Sigmoid colon (tissue), 4 donors: ENCODE measurements around the gene OPCML.

- PRO-cap: no peak
- RAMPAGE, long total RNA, 4 experiments: no peak in any of the 4 experiments
These were observed 541.6 kb downstream of the NTM start for GRCh38 chr11:131911882-131912579.

DNA sequence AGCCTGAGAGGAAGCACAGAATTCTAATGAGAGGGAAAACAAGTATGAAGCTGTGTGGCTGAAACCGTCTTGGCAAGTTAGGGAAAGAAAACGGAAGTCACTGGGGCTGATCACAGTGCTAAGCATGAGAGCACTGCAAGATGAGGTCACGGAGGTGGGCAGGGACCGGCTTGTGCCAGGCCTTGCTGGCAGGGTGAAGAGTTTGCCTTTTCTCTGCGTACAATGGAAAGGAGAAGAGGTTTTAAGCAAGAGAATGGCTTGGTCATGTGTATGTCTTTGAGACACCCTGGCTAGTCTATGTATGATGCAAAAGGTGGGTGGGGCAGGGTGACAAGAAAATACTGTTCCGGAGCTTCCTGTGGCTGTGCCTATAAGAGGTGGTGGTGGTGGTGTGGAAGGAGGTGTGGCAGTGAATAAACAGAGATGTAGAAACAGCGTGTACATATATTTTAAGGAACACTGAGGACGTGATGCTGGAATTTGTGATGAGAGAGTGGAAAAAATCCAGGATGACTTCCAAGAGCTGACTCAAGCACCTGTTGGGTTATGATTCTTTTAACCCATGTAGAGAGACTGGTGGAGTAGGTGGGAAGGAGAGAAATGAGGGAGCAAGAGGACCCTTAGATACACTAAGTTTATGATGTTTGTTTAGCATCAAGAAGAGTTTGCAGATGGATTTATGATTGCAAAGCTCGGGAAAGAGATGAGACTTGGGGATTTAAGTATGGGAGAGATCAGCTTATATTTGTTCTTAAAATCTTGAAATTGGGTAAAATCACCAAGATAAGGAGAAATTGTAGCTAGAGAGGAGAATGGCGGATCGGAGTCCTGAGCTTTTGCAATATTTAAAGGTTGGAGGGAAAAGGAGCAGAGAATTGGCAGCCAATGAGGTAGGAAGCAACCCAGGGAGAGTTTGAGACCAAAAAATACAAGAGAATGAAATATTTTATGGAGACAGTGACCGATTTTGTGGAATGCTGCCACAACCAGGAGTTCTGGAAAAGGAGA lies 568.2 kb downstream of the NTM start:
- PRO-cap: no peak
- RAMPAGE, long total RNA, 4 experiments: no peak in any of the 4 experiments

GRCh38 chr11:133532061-133532830 lies at the start of gene OPCML:
Gene OPCML (minus strand): TSS chr11:133532501.
- PRO-cap: no peak
- RAMPAGE, long total RNA, 4 experiments: no peak in any of the 4 experiments

DNA sequence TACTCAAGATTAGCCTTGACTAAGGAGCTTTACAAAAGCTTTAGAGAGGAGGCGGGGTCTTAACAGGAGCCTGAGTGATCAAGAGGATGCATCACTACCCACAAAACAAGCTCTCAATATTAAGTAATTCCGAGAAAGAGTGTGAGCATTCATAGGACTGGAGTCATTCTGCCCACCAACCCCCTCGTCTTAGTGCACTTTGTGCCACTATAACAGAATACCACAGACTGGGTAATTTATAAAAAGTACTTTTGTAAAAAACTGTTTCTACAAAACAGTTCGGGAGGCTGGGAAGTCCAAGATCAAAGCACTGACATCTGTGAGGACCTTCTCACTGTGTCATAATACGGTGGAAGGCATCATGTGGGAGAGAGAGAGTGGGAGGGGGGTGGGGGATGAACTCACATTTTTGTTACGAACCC lies 102.8 kb downstream of the SPATA19 start:
- PRO-cap: no peak
- RAMPAGE, long total RNA, 4 experiments: no peak in any of the 4 experiments

DNA sequence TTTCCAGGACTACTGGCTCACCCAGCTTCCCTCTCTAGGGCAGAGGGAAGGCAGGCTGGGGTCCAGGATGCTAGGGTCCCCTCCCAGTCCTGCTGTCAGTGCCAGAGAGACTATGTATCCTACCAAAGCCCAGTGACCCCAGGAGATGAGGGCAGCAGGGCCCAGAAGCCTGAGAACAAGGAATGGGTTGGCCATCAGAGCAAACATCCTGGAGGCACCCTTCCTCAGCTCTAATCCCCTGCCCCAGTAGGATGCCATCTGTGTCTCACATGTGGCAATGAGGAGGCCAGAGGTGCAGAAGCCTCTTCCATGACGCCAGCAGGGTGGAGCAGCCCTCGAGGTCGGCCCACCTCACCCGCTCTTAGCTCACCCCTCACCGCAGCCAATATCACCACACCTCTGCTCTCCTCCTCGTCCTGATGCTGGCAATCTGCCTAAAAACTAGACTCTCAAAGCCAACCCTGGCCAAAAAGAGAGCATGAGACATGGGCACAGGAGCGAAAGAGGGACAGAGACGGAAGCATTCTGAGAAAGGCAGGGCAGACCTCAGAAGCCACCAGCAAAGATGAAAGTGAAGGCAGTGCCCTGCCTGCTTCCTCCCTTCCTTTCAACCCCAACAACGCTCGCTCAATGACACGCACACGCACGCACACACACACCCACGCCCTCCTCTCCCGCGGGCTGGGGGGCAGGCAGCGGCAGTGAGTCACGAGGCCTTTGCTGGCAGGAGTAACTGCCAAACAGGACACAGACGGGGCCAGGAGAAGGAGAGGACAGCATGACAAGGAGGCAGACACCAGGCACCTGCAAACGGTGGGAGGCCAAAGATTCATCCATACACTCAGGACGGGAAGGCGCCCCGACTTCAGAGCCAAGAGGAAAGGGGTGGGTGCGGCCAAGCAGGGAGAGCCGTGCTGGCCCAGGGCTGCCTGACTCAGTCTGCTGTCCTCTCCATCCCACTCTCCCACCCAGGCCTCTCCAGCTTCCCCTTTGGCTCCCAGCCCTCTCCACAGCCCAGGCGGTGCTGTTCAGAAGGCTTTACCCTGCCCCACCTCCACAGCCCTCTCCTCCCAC lies 11.6 kb downstream of the IGSF9B start:
- PRO-cap: no peak
- RAMPAGE, long total RNA, 4 experiments: no peak in any of the 4 experiments

GRCh38 chr11:133964998-133965585 lies 8.3 kb upstream of the IGSF9B start:
- PRO-cap: unidirectional peak, minus-strand start at chr11:133965257
- RAMPAGE, long total RNA, 4 experiments: no peak in any of the 4 experiments

- PRO-cap: no peak
- RAMPAGE, long total RNA, 4 experiments: no peak in any of the 4 experiments
These were observed 51.8 kb upstream of the IGSF9B start for GRCh38 chr11:134008553-134008925.

GRCh38 chr11:134069340-134069861 lies 529 bp downstream of the JAM3 start:
- PRO-cap: no peak
- RAMPAGE, long total RNA, 4 experiments: no peak in any of the 4 experiments

DNA sequence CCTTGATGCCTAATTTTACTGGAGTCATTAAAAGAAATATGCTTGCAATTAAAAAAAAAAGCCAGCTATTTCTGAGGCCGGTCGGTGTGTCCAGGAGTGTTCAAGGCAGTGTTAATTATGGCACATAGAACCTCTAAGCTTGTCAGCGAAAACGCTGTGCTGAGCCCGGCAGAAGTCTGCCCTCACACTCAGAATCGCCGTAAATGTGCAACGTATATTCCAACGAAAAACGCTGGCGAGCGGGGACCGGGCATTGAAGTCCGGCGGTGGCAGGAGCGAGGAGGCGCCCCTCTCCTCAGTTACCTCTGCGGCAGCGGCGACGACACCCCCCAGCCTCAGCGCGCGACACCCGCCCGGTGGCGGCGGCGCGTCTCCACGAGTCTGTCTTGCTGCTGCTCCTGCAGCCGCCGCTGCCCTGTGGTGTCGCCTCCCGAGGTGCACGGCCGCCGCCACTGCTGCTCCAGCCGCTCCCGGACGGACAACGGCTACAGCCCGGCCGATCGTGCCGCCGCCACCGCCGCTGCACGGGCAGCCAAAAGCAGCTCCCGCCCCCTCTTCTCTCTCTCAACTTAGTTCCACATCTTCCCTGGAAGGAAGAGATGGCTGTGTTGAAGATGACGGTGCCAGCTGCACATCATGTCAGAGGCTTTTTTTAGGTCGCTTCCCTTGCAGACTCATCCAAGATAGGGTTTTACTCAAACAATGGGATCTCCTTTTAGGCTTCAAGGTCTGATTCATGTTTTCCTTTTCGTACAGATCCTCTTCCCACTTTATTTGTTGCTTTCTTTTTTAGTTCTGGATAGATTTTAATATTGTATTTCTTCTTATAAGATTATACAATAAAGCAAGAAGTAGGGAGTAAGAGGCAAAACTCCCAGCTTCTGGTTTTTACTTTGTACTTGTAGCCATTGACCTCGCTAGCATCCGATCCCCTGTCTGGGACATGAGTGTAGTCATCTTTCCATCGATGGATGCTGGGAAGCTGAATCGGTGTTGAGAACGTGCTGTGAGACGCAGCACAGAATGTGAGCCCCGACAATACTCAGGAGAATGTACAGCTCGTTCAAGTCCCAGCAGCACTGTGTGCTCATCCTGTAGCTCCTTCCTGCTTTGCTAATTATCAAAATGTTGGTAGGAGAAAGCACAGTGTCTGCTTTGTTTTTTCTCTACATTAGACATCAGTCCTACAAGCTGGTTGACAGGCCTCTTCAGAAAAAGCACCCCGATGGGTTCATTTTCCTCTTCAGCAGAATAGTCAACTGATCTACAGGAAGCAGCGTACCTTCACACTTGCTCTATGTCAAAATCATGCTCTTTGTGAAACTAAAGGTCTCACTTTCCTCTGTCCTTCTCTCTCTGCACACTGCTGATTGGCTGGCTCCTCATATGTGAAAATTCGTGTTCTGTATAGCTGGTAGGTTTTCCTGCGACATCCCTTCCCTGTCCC lies 56.3 kb downstream of the JAM3 start:
- PRO-cap: unidirectional peak, minus-strand start at position 571 of the sequence
- RAMPAGE, long total RNA, 4 experiments: no peak in any of the 4 experiments

DNA sequence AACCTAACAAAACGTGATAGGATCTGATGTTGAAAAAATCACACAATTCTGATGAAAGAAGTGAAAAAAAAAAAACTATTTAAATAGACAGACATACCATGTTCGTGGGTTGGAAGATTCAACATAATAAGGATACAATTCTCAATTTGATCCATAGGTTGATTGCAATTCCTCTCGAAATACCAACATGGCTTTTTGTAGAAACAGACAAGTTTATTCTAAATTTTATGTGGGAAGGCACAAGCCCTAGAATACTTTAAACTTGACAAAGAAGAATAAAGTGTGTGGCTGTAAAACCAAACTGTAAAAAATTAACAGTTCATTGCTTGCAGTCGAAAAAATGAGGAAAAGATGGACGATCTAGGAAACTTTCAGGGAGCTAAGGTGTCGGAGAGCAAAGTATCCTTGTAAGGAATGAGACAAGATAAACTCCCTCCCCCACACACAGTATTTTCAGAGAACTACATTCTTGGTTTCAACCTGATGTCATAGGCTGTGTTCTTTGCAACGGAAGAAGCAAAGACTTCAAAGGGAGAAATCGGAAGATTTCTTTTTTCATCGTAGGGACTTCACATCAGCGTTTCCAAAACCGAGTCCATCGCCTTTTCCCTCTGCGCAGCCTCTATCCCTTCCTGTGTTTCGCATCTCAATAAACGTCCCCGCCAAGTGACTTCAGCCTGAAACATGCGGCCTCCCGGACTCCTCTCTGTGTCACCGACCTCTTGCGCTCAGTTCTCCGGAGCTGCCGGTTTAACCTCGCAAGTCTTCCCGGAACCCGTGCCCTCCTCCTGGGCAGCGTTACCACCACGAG lies 886 bp upstream of the GLB1L3 start:
- PRO-cap: no peak
- RAMPAGE, long total RNA, 4 experiments: start-site peak on the plus strand in 1 of 4 experiments, centred at position 512 of the sequence, 16 reads per replicate

- PRO-cap: no peak
- RAMPAGE, long total RNA, 4 experiments: no peak in any of the 4 experiments
These were observed 68.3 kb upstream of the B3GAT1 start for GRCh38 chr11:134480117-134480948.

- PRO-cap: no peak
- RAMPAGE, long total RNA, 4 experiments: no peak in any of the 4 experiments
These were observed 537.0 kb upstream of the B3GAT1 start for GRCh38 chr11:134948916-134949597.

DNA sequence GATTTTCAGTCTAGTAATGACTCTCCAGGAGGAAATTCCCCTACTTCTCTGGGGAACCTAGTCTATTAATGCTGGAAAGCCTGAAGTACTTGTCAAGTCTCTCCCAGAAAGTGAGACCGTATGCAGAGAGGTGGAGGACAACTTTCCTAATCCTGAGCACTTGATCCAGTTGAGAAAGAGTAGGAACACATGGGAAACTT lies 588.1 kb upstream of the B3GAT1 start:
- PRO-cap: no peak
- RAMPAGE, long total RNA, 4 experiments: no peak in any of the 4 experiments